ENCODE results near the genes NPY and PALS2.

DNA sequence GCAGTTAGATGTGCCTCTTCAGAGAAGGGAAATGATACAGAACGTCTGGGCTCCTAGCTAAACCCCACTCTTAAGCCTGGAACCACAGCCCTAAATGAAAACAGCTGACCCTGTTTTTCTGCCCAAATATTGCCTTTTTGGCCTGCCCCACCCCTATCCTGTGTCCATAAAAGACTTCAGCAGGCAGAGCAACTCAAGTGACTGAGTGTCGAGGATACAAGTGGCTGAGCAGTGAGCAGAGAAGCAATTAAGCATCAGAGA is 111.5 kb downstream of the ITGB8 start:
- PRO-cap: no peak

DNA sequence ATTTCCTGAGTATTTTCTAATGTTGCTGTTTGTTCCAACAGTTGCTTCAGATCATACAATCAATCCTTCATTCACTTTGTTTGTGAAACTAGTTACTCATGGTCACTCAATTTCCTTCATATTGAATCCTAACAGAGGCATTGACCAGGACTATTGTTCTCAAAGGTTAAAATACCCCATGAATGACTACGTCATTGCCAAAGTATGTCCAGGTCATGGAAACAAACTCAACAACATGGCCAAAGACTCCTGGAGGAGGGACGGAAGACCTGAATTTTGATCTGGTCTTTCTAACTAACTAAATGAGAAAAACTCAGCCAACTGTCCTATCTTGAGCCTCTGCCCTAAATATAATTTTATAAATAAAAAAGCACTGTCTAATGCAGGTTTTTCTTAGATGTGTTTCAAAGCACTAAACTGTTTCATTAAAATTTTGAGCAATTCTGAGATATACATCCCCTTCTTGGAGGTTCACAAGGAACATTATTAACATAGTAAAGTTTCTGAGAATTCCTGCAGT is 53.9 kb upstream of the ABCB5 start:
- PRO-cap: bidirectional peak, plus-strand start at position 242 of the sequence, minus-strand start at position 145 of the sequence

- PRO-cap: no peak
Observed at GRCh38 chr7:20647028-20647890, 31.8 kb downstream of the ABCB5 start.

DNA sequence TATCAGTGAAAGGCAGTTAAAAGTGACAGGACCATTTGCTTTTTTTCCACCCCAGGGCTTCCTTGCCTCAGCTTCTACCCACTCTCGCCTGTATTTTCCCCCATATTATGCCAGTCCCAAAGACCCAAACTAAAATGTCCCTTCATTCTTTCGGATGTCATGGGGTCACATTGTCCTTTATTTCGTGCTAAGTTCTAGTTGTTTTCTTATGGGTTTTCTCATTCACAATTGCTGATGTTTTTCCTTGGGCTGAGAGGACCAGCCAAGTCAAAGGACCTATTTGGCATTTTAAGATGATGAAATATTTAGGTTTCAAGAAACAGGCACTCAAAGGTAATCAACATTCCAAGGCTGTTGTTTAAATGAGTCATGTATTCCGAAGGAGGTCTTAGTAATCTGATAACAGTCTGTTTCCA is 74.0 kb downstream of the DNAH11 start:
- PRO-cap: bidirectional peak, plus-strand start outside the sequence, minus-strand start at position 290 of the sequence

GRCh38 chr7:22124996-22125817 is 179.5 kb upstream of the CDCA7L start:
- PRO-cap: no peak

DNA sequence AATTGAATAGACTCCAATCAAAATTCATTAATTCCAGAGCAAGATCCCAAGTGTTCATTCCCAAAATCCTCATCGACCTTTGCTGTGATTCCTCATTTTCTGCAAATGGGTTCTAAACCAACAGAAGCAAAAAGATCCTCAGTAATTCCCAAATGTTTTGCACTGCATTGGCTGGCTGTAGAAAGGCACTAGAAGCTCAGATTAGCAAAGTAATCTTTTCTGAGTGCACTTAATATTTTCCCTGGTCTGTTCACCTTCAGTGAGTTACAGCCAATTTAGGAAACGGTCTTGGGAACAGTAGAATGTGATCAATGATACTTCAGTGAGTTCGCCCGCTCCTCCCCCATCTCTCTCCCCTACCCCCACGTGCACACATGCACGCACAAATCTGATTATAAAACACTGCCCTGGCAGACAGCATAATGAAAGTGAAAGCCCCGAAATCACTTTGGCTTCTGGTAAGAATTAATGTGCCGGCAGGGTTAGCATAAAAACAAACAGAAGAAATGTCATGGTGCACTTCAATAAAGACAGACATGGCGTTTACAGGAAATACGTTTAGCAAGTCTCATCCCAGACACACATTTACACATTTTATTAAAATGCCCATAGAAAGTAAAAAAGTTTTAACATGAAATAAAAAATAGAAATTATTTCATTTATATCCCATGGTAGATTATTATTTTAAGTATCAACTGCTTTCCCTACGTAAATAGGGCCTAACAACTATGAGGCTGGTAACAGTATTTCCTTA is 201.4 kb upstream of the CDCA7L start:
- PRO-cap: no peak

GRCh38 chr7:22274242-22274697 is 82.7 kb downstream of the RAPGEF5 start:
- PRO-cap: no peak

GRCh38 chr7:22444467-22445045 is 55.4 kb downstream of the STEAP1B start:
- PRO-cap: bidirectional peak, plus-strand start at chr7:22444777, minus-strand start at chr7:22444585

GRCh38 chr7:22561234-22562300 is 61.6 kb upstream of the STEAP1B start:
- PRO-cap: bidirectional peak, plus-strand start at chr7:22561477, minus-strand start at chr7:22561520; bidirectional peak, plus-strand start at chr7:22562053, minus-strand start at chr7:22561956; bidirectional peak, plus-strand start at chr7:22562425, minus-strand start at chr7:22562169

- PRO-cap: bidirectional peak, plus-strand start at chr7:22578364, minus-strand start at chr7:22578200; bidirectional peak, plus-strand start at chr7:22578610, minus-strand start at chr7:22578531
Observed at GRCh38 chr7:22577983-22578852, 78.2 kb upstream of the STEAP1B start.

DNA sequence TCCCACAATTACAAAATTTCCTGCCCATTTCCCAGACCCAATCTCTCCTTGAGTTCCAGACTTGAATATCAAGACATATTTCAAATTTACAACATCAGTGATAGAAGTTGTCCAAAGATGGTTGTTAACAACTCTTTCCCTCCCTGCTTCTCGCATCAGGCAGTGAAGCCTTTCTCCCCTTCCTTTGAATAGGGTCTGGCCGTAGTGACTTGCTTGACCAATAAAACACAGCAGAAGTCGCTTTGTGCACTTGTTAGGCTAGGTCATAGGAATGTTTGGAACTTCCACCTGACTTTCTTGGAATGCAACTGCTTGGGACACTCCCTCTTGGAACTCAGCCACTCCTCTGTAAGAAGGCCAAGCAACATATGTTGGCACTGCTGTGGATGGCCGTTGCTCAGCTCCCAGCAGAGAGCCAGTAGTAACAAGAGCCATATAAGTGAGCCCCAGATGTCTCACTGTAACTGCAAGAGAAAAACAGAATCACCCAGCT is 83.2 kb upstream of the STEAP1B start:
- PRO-cap: bidirectional peak, plus-strand start at position 377 of the sequence, minus-strand start at position 186 of the sequence

- PRO-cap: no peak
Observed at GRCh38 chr7:22726106-22726754, 770 bp upstream of the IL6 start.

GRCh38 chr7:23011275-23011899 is 2.5 kb downstream of the HYCC1 start:
- PRO-cap: no peak

DNA sequence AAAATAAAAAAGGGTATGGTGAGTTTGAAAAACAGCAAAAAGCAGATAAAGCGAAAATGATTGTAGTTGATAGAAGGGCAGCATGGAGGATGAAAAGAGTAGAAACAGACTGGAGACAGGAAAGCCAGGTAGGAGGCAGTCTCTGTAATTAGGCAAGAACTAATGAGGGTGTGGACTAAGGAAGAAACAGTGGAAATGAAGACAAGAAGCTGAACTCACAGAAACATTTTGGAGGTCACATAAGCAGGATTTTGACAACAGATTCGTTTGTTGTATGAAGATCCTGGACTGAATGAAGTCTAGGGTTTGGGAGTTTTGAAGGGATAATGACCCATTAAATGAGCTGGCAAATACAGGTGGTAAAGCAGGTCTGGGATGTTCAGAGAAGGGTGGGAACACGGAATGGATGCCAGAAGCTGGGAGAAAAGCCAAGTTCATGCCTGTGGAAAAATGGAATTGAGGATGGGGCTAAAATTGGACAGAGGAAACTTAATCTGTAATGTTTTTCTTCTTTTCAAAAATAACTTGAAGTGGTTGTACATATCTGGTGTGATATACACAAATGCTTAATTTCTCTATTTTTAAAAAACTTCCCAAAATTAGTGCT is 1.2 kb upstream of the MALSU1 start:
- PRO-cap: bidirectional peak, plus-strand start at position 382 of the sequence, minus-strand start at position 328 of the sequence

- PRO-cap: bidirectional peak, plus-strand start at chr7:23298739, minus-strand start at chr7:23298557; bidirectional peak, plus-strand start at chr7:23298792, minus-strand start at chr7:23298793
Observed at GRCh38 chr7:23298477-23299024, 588 bp upstream of the MALSU1 start.

DNA sequence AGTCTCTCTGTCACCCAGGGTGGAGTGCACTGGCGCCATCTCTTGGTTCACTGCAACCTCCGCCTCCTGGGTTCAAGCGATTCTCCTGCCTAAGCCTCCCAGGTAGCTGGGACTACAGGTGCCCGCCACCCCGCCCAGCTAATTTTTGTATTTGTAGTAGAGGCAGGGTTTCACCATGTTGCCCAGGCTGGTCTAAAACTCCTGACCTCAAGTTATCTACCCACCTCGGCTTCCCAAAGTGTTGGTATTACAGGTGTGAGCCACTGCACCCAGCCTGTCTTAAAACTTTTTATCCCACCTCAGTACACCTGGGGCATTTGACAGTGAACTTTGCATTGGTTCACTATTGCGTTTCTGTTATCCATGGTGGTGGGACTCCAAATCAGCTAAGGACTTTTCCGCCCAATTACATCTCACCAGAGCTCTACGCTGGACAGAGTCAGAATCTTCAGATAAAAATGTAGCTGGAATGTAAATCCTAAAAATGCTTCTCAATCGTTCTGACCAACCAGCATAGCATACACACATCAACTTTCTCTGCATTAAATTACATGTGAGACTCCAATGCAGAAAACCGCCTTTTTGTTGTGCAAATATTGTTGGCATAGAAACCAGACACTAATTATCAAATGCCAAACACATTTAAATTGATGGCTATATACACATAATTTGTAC is 10.9 kb downstream of the TRA2A start:
- PRO-cap: no peak

- PRO-cap: bidirectional peak, plus-strand start at chr7:23530563, minus-strand start at chr7:23530468
Observed at GRCh38 chr7:23529850-23530825, 1.6 kb downstream of the TRA2A start.

GRCh38 chr7:24152266-24152656 is 131.7 kb upstream of the NPY start:
- PRO-cap: no peak

- PRO-cap: no peak
Observed at GRCh38 chr7:24283350-24284337, at the start of gene NPY. Gene NPY, plus strand, starts transcription at chr7:24284190.

- PRO-cap: bidirectional peak, plus-strand start at chr7:24573339, minus-strand start at chr7:24573169
Observed at GRCh38 chr7:24573074-24573572, at the start of gene PALS2. Gene PALS2, plus strand, starts transcription at chr7:24573452.